AG04450 (cell line): ENCODE data around the genes NR2E3 and ARIH1.

- CAGE, long polyA plus RNA = no peak
Measured at GRCh38 chr15:71049001-71049410, 66.3 kb upstream of the THSD4 start.

- CAGE, long polyA plus RNA = no peak
- RRBS = no CpG with 5 or more reads among the region's 9 CpGs
Measured at GRCh38 chr15:71093216-71093991, 21.9 kb upstream of the THSD4 start.

- CAGE, long polyA plus RNA = no peak
- RRBS = no CpG with 5 or more reads among the region's 5 CpGs
Measured at GRCh38 chr15:71116866-71117405, 1.7 kb downstream of the THSD4 start.

DNA sequence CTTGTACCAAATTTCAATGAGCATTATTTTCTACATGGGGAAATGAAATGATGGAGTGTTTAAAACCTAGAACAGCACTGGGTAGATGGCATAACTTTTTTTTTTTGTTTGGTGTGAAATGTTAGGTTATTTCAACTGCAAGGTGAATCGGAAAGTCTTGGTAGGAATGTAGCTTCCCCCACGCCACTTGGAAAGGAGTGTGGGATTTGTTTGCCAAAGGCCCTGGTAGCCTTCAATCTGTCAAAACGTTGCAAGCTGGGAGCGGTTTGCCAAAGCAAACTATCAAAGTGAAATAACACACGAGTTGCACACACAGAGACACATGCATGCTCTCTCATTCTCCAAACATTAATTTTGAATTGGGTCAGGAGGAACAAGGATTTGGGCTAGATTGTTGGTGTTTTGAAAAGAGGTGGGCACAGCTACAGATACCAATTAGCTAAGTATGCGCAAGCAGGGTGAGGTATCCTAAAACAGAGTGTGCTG, 34.7 kb downstream of the THSD4 start:
- CAGE, long polyA plus RNA = no peak
- RRBS = no CpG with 5 or more reads among the region's 6 CpGs

- CAGE, long polyA plus RNA = no peak
- RRBS = no CpG with 5 or more reads among the region's 10 CpGs
Measured at GRCh38 chr15:71187144-71187995, 72.1 kb downstream of the THSD4 start.

DNA sequence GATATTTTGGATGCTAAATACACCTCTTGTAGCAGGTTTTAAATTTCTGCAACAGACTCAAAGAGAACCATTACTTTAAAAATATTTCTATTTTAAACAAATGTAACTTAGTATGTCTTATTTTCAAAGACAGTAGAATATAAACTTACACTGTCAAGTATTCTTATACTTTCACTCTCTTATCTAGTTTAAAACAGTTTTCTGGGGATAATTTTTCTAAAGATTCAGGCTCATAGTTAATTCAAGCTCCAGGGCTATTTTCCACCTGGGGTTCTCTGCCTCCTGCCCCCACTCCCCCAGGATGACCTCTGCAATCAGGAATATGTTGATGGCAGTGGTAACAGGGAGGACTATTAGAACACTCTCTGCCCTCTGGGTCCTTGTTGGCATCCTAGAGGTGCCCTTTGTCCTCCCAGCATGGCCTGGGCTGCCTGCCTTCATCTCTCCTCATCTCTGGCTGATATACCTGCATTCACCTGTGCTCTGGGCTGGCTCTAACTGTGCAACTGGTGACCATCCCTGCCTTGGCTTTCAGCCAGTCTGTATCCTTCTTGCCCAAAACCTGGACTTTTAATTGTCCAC, 199.6 kb downstream of the THSD4 start:
- CAGE, long polyA plus RNA = no peak

- CAGE, long polyA plus RNA = no peak
Measured at GRCh38 chr15:71485384-71485583, 325.1 kb upstream of the NR2E3 start.

DNA sequence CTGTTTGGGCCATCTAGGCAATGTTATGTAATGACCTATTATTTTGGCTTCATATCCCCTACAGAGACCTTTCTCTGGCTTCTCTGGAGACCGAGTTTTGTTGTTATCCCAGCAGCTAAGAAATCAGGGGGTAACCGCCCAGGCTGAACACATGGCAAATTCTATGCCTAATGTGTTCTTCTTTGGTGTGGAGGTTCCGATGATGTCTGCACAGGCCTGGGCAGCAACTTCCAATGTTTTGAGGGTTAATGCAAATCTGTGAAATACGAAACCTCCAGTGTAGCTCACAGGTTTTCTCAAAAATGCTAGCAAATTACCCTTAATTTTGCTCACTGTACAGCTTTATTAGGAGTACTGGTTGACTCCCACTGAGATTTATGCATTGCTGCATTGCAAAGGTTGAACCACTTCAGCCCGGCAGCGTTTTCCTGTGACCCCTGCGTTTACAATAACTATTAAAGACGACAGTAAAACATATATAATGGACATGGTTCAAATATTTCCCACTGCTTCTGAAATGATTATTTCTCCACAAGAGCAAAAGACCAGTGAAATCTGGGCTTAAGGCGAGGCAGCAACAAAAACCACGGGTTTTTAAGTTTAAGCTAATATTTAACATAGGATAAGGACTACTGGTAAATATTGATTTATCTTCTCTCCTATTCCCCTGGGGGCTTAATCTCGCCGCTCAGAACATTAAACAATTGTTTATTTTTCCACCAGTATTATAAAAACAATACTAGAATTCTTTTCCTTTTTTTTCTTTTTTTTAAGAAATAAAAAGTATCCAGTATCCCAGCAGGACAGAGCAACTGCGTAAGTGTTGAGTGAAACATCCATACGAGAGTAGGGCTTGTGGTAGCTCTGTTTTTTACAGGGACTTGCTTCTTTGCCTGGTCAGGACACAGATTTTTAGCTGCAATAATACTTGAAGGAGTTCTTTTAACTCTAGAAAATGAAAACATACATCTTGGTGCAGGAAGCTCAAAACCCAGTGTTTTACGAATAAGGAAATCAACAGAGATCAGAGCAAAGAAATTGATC, 298.1 kb upstream of the NR2E3 start:
- CAGE, long polyA plus RNA = no peak
- RRBS = no CpG with 5 or more reads among the region's 15 CpGs

DNA sequence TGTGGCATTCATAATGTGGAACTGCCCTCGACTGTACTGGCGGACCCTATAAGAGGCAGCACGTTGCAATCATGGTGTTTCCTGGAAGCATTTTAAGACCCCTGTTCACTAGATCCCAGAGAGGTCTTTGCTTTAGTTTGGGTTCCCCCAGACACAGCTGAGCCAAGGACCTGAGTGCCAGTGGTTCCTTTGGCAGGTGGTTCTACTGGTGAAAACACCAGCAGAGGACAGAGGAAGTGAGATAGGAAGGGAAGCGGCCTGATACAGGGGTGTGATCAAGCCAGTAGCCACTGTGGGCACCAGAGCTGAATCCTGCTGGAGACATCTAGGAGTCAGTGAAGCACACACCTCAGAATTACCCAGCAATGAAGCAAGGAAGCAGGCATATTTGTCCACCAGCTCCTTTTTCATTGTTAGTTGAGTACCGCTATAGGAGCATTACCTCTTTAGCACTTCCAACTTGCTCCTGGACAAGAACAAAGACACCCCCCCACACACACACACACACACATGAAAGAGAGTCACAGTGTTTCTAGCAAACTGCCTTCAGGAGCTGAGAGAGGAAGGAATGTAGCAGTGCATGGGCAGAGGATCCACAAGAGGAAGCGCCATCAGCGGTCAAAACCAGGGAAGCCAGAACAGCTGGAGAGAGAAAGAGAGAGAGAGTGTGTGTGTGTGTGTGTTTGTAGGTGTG, 243.1 kb upstream of the NR2E3 start:
- CAGE, long polyA plus RNA = no peak
- RRBS = no CpG with 5 or more reads among the region's 7 CpGs

DNA sequence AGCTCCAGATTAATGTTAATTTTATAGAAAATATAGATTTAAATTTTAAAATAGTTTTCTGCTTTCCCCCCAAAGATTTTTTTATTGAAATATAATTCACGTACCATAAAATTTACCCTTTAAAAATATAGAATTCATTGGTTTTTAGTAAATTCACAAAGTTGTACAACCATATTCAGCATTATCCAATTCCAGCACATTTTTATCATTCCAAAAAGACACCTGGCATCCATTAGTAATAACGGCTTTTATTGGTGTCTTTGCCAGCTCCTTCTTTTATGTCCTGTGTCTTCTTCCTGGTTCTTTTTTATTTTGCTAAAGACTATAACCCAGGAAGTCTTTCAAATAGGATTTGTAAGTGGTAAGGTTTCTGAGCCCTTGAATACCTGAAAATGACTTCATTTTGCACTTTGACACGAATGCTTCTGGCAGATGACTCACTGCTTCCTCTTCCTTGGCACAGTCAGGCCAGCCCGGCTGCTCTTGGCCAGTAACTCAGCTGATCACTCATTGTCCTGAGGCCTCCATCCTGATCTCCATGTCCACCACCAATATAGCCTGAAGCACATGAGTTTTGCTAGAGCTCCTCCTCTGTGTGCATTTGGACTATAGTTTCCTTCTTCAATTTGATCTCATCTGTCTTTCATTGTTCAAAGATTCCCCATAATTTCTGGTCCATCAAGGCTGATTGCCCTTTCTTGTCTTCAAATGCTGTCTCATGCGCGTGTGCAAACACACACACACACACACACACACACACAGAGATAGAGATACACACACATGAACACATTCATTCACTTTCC, 48.7 kb upstream of the NR2E3 start:
- CAGE, long polyA plus RNA = no peak
- RRBS = no CpG with 5 or more reads among the region's 6 CpGs

GRCh38 chr15:71779588-71780732, 30.4 kb upstream of the NR2E3 start:
- CAGE, long polyA plus RNA = no peak
- RRBS = no CpG with 5 or more reads among the region's 14 CpGs

- CAGE, long polyA plus RNA = no peak
- RRBS = 91% methylated on average over 4 of the region's 14 CpGs
Measured at GRCh38 chr15:71810203-71810816, at the start of gene NR2E3. TSS of gene NR2E3 (plus strand) at chr15:71810554.

DNA sequence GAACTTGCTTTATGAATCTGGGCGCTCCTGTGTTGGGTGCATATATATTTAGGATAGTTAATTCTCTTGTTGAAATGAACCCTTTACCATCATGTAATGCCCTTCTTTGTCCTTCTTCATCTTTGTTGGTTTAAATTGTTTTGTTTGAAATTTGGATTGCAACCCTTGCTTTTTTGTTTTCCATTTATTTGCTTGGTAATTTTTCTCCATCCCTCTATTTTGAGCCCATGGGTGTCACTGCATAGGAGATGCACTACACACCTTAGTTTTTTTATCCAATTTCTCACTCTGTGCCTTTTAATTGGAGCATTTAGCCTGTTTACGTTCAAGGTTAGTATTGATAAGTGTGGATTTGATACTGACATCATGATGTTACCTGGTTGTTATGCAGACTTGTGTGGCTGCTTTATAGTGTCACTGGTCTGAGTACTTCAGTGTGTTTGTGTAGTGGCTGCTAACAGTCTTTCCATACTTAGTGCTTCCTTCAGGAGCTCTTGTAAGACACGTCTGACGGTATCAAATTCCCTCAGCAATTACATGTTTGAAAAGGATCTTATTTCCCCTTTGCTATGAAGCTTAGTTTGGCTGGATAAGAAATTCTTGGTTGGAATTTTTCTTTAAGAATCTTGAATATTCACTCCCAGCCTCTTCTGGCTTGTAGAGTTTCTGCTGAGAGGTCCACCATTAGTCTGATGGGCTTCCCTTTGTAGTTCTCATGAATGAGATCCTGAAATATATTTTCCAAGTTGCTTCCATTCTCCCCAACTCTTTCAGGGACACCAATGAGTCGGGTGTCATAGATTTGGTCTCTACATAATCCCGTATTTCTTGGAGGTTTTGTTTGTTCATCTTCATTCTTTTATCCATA, 33.6 kb downstream of the MYO9A start:
- CAGE, long polyA plus RNA = no peak
- RRBS = no CpG with 5 or more reads among the region's 6 CpGs

- CAGE, long polyA plus RNA = no peak
- RRBS = no CpG with 5 or more reads among the region's 11 CpGs
Measured at GRCh38 chr15:72167857-72168844, 29.4 kb downstream of the GRAMD2A start.

DNA sequence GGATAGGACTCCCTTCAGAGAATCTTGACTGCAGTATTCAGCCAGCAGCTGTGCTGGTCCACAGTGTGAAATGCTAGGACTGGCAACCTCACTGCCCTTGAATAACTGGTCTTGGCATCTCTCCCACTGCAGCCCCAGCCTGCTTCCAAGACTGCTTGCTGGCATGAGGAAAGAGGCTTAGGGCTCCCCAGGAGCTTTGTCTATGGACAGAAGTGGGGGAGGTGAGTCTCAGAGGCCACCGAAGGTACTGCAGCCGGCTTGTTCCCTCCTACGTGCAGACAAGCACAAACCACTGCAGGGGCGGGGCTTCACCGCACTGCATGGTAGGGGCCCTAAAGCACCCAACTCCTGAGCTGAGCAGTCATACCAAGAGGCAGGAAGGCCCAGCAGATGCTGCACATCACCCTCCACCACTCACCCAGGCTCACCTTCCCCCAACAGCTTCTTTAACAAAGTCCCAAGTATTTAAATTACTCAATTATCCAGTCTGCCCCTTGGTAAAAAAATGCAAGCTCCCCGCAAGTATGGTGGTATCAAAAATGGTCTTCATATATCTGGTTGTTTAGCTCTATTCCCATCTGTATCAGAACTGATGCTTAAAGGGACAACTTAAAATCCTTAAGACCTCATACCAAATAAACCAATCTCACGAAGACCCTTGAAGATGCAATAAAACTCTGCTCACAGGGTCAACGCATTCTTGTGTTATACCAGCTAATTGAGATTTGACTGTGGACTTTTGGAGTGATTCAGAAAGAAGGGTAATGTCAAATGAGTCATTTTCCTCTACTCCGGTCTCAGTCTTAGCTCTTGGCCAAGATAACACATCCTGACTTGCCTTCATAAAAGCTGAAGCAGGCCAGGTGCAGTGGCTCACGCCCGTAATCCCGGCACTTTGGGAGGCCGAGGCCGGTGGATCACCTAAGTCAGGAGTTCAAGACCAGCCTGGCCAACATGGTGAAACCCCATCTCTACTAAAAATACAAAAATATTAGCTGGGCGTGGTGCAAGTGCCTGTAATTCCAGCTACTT, 4.1 kb downstream of the PKM start:
- CAGE, long polyA plus RNA = no peak
- RRBS = 0% methylated on average over 1 of the region's 15 CpGs

- CAGE, long polyA plus RNA = no peak
- RRBS = no CpG with 5 or more reads among the region's 6 CpGs
Measured at GRCh38 chr15:72345364-72345730, 25.4 kb upstream of the CELF6 start.

DNA sequence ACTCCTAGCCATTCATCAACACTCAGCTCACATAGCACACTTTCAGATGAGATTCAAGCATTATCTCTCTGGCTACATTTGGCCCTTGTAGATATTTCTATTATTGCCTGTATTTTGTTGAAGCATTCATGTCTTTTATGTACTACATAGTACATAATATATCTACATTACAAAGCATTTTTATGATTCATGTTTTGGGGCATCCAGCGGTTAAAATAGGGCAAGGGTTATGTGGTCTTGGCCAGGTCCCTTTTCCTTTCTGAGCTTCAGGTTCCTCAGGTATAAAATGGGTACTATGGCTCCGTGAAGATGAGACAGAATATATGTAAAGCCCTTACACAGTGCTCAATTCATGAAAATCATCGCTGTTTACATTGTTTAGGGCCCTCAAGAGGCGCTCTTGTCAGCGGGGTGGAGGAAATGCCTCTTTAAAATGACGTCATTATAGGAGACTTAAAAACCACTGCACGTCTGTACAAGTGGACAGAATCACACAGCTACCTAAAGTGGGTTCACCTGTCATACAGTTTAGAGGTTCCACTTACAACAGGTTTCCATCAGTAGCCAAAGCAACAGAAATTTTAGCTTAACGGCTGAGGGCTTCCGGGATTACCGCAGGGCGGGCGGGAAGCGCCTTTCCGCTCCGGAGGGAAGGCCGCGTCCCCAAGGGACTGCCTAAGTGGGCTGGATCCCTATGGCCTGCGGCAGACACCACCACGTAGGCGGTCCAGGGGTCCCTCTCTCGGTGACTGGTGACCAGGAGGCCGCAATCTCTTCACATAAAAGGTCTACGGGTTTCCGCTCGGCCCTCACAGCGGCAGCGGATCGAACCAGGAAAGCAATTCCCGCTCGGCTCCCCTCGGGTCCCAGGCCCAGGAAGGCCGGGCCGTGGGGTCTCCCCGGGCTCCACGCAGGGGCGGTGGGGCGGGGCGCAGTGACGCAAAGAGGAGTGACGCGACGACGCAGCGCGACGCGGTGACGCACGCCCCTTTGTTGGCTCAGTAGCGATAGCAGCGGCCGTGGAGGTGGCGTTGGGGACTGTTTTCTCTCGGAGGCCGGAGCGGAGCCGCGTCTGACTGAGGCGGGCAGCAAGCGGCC, at the start of gene ARIH1:
TSS of gene ARIH1 (plus strand) at position 1,001 of the 1,098 bp plus-strand sequence.
- CAGE, long polyA plus RNA = no peak
- RRBS = 4% methylated on average over 4 of the region's 60 CpGs

DNA sequence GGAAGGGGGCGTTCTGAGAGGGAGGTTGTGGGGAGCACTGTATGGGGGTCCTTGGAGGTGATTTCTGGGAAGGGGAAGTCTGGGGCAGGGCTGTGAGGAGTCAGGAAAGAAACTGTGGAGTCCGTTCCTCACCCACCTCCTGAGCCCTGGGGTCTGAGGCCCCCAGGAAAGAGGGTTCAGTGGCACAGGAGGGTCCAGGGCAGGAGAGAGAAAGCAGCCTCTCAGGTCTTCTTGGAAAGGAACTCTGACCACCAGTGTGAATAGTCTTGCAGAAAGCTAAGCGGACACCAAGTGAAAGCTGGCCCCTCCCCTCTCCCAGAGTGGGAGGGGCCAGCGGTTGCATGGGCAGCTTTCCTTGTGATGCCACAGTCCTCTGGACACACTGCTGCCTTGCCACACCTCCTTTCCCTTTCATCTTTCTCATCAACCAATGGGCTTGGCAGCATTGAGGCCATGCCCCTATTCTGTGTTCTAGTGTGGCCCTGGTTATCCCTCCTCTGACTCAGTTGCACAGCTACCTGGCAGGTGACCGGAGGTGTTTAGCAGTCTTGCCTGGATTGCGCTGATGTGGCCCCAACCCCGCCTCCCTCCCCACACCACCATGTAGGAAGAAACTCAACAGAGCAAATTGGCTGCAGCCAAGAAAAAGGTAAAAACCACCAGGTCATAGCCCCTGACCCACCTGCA, 49.7 kb upstream of the GOLGA6B start:
- CAGE, long polyA plus RNA = no peak
- RRBS = no CpG with 5 or more reads among the region's 7 CpGs

- CAGE, long polyA plus RNA = no peak
- RRBS = 3% methylated on average over 13 of the region's 30 CpGs
Measured at GRCh38 chr15:72782843-72783409, 632 bp downstream of the ADPGK start.

- CAGE, long polyA plus RNA = no peak
- RRBS = no CpG with 5 or more reads among the region's 4 CpGs
Measured at GRCh38 chr15:72873601-72873930, 90.0 kb upstream of the ADPGK start.